Cardiac ventricle fibroblast (primary cell): ENCODE results near the gene GPR52.

GRCh38 chr1:171788584-171789228 is 7.2 kb downstream of the METTL13 start:
- RAMPAGE, long total RNA = no peak

DNA sequence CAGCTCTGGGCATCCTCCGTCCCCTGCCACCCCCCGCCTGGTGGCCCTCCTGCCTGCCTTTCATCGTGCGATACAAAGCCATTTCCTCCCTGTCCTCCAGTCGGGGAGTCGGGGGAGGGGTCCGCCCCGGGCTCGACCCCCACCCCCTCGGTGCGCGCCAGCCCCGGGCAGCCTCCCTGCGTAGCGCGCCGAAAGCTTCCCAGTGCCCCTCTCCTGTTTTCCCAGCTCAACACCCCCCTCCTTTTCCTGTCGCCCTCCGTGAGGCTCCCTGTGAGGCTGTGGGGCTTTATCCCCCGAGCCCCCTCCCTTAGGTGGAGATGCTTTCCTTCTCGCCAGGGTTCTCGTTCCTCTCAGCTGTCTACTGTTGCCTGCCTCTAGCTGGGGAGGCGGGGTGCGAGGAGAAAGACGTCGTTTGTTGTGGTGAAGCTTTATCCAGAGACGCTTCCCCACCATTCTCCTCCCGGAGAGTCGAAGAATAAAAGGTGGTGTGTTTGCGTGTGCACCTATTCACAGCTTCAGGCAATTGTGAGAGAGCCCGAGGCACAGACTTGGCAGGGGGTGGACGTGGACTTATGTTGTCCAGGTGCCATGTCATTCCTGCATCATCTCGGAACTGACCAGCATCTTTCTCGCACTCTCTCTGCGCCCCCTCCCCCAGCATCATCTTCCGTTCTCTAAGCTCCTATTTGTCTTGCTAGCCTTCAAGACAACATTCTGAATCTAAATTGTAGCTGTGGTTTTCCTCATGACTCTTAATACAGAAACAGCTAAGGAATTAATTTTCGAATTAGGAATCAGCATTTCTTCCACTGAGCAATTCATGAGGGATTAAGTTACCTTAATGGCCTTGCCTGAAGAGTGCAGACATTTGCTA is 934 bp downstream of the DNM3 start:
- RAMPAGE, long total RNA = no peak

DNA sequence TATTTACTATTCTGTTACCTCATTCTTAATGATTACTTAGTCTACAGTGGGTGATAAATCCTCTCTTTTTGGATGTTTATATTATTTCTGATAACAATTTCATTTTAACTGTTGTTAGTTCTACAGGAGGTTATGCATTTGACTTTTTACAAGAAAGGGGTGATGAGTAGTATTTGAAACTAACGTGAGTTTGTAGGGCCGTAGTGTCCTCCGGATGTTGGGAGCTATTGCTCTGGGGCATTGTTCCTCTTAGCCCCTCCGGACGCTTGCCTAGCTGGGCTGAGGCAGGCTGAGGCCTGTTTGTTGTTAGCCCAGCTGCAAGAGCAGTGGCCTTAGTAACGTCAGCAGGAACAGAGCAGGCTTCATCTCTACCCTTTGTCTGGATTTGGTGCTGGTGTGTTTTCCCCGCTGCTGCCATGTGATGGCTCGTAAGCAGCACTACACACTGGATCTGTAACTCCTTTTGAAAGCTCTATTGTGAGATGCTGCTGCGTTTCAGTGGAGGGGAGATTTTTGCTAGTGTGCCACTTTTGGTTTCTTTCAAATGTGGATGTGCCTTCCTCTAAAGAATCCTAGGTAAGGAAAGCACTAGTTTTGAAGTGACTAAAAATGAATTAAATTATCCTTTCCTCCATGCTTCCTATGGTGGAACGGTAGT is 57.6 kb downstream of the DNM3 start:
- RAMPAGE, long total RNA = no peak

- RAMPAGE, long total RNA = no peak
These were observed 77.1 kb upstream of the C1orf105 start for GRCh38 chr1:172343399-172343710.

- RAMPAGE, long total RNA = no peak
These were observed 69.1 kb upstream of the C1orf105 start for GRCh38 chr1:172351331-172351819.

GRCh38 chr1:172470025-172470550 is 26.2 kb upstream of the PIGC start:
- RAMPAGE, long total RNA = no peak

GRCh38 chr1:172544648-172545720 is 12.0 kb downstream of the SUCO start:
- RAMPAGE, long total RNA = no peak

DNA sequence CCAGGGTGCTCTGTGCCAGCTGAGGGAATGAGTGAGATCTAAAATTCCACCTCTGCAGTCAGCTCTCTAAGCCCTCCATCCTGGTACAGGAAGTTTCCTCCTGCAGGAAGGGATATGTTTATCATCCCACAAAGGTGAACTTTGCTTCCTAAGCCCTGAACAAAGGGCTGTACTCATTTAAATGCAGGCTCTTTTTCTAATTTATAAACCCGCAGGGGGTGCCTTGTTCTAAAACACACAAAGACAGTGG is 3.6 kb upstream of the TNFSF4 start:
- RAMPAGE, long total RNA = no peak

- RAMPAGE, long total RNA = no peak
These were observed 66.9 kb upstream of the PRDX6 start for GRCh38 chr1:173410042-173410729.

DNA sequence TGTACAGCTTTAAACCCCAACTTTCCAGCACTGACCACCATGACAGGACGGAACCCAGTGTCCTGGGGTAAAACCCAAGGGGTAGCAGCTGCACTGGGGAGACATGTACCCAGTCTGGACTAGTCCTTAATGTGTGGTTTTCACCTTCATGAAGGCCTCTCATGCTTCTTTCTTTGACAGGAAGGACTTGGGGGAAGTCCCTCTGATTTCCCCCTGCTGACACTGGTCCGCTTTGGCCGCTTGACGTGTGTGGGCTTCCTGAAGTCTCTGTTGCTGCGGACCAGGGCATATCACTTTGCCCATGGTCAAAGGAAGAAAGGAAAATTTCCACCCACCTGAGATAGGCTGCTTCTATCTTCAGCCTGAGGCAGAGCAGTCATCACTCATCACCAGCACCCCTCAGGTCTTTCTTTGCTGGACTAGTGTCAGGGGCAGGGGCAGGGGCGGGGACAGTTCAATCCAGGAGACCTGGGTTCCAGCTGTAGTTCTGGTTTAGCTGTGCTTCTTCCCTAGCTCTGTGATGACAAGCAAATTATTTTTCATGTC is 66.2 kb upstream of the PRDX6 start:
- RAMPAGE, long total RNA = no peak

DNA sequence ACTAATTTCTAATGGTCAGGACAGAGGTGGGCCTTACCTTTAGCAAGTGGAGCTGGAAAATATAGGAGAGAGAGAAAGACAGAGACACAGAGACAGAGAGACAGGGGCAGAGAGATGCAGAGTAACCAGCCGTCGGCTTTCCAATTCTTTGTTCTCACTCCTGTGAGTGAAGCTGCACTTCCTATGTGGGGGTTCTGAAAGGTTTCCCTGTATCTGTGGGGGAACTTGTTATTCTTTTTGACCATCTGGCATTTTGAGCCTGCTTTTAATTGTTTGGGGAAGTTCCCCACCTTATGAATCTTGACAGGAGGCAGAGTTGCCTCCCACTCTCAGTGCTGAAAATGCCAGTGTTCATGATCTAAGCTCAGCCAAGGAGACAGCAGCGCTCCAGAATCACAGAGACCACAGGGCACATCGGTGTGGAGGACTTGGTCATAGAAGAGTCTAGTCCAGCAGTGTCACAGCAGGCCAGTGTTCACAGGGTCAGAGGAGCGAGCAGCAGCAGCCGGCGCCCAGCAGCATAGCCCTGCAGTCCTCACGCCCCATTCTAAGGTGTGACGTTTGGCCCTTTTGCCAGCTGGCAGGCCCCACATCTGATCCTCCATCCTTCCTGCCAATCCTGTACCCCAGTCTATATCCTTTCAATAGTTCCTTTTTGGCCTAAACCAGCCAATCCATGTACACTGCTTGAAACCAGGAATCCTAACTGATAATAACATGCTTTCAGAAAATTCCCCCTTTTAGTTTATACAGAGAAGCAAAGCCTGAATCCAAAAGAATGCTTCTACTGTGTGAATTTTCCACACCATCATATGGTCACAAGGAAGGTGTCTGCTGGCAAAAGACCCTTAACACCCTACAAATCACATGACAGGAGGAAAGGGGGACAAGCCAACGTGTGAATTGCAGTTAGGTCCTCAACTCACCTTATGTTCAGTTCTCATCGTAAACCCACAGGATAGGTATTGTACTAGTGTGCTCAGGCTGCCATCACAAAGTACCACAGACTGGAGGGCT is 63.7 kb upstream of the PRDX6 start:
- RAMPAGE, long total RNA = no peak

GRCh38 chr1:173441791-173442448 is 35.2 kb upstream of the PRDX6 start:
- RAMPAGE, long total RNA = no peak

DNA sequence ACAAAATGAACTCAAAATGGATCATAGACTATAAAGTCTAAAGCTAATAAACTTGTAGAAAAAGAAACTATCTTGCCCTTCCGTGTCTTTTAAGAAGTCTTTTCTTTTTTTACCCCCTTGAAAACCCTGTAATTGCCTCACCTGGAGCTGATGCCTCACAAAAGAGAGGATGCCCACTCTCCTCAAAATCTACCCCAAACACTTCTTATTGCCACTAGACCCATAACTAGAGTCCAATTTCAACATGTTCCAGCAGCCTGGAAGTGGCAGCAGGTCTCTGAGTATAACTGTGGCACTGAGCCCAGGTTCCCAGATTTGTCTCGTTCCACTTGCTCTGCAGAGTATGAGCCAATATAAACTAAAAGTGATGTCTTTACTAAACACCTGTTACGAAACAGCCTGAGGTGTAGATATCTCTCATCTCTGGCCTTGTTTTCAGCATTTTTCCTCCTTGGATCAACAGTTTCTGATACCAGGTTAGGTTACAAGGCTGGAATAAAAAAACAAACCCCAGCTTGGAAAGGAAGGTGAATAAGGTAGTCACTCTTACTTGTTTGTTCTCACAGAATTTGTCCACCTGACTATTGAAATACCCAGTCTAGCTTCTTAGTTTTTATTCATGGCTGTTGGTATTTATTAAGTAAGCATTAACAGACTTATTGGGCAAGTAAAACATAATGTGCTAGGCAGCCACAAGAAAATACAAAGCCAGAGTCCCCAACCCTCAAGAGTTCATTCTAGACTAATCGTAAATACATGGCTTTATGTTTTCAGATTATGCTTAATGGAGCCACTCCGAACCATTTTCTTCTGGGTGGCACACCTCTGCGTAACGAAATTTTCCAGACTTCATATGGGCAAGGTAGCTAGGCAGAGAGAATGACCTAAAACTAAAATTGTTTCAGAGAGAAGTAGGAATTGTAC is 25.1 kb upstream of the PRDX6 start:
- RAMPAGE, long total RNA = no peak

DNA sequence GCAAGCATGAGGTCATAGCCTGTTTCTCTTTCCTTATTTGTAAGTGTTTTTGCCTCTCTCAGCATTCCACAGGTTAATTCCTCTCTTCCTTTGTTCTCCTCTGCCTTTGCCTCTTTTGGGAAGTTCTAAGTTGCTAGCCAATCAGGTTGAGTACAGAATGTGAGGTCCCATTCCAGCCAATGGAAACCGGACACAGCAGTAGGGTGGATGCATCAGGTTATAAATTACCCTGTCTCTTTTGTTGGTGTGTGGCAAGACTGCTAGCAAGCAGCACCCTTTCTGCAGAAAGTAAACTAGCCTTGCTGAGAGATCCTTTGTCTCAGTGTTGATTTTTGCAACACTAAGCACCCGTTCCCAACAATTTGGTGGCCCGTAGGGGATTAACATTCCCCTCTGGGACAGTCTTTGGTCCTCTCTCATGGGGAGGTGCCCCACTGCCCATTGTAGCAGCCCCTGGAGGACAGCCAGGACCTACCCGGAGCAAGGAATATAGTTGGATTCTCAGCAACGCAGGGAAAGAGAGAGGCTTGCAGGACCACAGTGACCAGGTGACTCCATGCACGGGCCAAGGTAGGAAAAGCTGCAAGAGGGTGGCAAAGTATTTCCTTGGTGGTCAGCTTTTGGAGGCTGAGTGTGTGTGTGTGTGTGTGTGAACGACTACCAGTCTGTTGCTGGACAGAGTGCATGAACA is 2.5 kb downstream of the TEX50 start:
- RAMPAGE, long total RNA = no peak

DNA sequence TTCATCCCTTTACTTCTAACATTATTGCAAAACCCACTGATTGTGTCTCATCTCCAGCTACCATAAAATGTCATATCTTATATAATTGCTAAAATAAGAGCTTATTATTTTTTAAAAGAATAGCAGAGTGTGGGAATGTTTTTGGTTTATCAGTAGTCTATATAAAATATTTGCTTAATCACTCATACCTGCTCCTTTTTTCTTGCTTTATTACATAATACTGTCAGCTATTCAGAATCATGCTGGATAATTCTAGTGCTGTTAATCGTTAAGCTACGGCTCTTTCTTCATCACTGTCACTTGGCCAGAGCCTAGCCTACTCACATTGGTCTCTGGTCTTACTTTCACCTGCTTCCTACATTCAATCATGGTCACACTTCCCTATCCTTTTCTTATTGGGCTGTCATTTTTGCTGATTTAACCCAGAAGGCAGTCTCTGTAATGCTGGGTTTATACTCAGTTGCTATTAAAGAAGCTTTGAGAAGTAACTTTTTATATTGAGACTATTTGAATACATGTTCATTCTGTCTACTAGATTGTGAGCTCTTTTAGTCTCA is 2.4 kb downstream of the KLHL20 start:
- RAMPAGE, long total RNA = no peak

DNA sequence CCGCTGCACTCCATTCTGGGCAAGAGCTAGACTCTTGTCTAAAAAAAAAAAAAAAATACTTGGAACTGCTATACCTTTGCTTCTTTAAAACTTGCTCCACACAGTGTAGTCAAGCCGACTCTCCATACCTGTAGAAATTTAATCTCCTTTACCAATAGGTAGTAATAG is 3.1 kb upstream of the ZBTB37 start:
- RAMPAGE, long total RNA = no peak

GRCh38 chr1:173931808-173932689 is 14.9 kb upstream of the SERPINC1 start:
- RAMPAGE, long total RNA = no peak

DNA sequence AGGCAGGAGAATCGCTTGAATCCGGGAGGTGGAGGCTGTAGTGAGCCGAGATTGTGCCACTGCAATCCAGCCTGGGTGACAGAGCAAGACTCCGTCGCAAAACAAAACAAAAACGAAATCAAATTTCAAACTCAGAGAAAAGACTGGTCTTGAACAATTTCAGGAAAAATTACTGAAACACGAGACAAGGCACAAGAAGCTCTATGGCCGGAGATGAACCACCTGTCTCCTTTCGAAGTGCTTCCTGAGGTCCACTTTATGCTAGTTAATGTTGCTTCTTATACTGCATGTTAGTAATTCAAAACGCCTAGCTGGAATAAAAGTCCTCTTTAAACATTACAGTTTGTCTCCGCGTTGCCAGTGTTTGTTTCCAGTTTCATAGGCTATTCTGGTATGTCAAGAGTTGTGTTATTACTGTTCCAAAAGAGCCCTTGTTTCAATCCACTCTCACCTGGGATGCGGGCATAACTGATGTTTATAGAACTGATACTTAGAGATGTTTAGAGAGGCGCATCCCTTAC is 1.2 kb downstream of the RC3H1 start:
- RAMPAGE, long total RNA = no peak

GRCh38 chr1:174077716-174078230 is 55.6 kb upstream of the RC3H1 start:
- RAMPAGE, long total RNA = no peak

GRCh38 chr1:174447787-174448467 is at the start of gene GPR52:
Gene GPR52, plus strand, starts transcription at chr1:174447964.
- RAMPAGE, long total RNA = no peak